ENCODE measurements around a stretch of chr6.

GRCh38 chr6:167421179-167421696, 96.4 kb downstream of the TTLL2 start:
- PRO-cap, result no peak

DNA sequence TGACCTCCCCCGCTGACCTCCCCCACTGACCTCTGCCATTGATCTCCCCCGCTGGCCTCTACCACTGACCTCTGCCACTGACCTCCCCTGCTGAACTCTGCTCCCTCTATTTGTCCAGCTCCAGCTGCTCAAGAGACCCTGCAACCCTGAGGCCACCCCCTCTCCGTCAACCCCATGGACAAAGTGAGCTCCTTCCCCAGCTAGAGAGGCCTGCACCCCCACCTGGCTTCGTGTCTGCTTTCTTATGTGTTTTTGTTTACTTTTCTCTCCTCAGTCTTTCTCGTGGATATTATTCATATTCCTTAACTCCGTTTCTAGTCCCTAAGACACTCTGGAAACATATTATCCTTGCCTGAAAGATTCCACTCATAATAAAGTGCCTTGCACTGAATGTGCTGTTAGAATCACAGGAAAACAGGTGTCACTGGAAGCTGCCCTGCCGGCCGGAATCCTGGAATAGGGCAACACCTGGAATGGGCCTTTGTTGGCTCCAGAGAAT, 91.0 kb upstream of the AFDN start:
- PRO-cap, result no peak

DNA sequence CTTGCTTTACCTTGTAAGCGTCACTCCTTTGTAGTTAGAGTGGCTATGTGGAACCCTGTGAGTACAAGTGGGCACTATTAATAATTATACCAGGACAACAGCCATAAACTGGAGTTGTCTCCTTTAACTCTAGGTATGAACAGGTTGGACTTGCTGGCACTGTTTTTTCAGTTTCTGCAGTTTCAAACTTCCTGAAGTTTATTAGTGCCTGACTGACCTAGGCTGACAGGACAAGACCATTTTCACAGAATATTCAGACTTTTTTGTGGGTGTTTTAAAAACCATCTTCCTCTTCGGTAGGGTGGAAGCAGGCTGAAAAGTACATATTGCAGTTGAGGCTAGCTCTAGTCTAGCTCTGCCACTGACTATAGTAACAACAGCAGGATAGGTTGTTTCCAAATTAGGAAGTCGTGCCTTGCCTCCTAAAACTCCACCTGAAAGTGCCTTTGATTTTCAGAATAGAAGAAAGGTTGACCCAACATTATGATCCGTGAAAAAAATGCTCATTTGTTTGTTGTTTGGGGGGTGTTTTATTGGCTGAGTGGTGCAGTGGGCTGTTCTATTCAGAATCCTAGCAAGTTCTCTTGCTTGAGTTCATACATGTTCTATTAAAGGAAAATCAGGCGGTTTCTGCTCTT, 6.3 kb downstream of the AFDN start:
- PRO-cap, result no peak

GRCh38 chr6:168315430-168316219, 4.0 kb downstream of the DACT2 start:
- PRO-cap, result no peak

GRCh38 chr6:168384386-168385065, 56.5 kb upstream of the SMOC2 start:
- PRO-cap, result unidirectional peak, plus-strand start at chr6:168384835

- PRO-cap, result no peak
Measured at GRCh38 chr6:168600900-168601594, 160.1 kb downstream of the SMOC2 start.

- PRO-cap, result no peak
Measured at GRCh38 chr6:168716064-168716680, 275.2 kb downstream of the SMOC2 start.

GRCh38 chr6:168877567-168878573, 375.8 kb downstream of the THBS2 start:
- PRO-cap, result no peak

DNA sequence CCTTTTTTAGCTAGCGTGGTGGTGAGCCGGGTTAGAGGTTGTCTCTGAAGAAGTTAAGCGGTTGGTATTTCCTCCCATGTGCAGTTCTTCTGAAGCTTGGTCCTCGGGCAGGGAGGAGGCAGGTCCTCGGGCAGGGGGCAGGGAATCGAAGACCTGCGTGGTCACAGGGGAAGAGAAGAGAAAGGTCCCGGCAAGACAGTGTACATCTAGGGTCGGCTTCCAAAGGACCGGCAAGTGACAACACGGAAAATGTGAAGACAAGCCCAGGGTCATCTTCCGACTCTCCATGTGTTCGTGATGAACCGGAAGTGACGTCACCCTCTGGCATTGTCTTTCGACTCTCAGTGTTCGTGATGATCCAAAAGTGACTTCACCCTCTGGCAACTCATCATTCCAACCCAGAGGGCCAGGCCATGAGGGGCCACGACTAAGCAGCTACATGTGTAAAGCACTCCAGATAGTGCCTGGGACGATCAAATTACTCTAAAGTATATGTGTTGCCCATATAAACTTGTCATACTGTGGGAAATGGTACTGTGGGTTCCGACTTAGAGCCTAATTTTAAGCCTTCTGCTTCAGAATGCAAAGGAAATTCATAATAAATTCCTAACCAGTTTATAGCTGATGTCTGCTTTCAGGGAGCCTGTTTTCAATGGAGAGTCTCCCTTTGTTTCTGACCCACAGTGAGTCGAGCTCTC, 290.7 kb downstream of the THBS2 start:
- PRO-cap, result no peak

DNA sequence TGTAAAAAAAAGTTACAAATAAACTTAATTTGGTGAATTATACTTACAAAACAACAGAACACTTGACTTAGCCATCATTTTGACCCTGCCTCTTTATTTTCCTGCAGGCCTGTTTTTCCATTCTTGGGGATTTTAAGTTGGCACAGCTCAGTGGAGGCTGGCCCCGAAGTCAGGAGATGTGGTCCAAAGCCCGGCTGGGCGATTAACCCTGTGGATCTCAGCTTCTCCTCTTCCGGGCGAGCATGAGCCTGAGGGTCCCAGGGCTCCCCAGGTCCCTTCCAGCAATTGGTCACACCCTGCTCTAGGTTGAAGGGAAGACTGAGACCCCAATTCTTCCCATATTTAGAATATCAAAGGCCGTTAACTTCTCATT, 2.3 kb downstream of the THBS2 start:
- PRO-cap, result no peak

- PRO-cap, result no peak
Measured at GRCh38 chr6:169454453-169454957, 200.9 kb upstream of the THBS2 start.

GRCh38 chr6:169653684-169654135, 48.1 kb downstream of the WDR27 start:
- PRO-cap, result no peak

GRCh38 chr6:169688984-169689677, 12.7 kb downstream of the WDR27 start:
- PRO-cap, result no peak

GRCh38 chr6:169707225-169708373, 5.7 kb downstream of the C6orf120 start:
- PRO-cap, result no peak

- PRO-cap, result bidirectional peak, plus-strand start at chr6:169723652, minus-strand start at chr6:169723529; bidirectional peak, plus-strand start at chr6:169724167, minus-strand start at chr6:169723998
Measured at GRCh38 chr6:169723234-169724045, 860 bp downstream of the PHF10 start.

DNA sequence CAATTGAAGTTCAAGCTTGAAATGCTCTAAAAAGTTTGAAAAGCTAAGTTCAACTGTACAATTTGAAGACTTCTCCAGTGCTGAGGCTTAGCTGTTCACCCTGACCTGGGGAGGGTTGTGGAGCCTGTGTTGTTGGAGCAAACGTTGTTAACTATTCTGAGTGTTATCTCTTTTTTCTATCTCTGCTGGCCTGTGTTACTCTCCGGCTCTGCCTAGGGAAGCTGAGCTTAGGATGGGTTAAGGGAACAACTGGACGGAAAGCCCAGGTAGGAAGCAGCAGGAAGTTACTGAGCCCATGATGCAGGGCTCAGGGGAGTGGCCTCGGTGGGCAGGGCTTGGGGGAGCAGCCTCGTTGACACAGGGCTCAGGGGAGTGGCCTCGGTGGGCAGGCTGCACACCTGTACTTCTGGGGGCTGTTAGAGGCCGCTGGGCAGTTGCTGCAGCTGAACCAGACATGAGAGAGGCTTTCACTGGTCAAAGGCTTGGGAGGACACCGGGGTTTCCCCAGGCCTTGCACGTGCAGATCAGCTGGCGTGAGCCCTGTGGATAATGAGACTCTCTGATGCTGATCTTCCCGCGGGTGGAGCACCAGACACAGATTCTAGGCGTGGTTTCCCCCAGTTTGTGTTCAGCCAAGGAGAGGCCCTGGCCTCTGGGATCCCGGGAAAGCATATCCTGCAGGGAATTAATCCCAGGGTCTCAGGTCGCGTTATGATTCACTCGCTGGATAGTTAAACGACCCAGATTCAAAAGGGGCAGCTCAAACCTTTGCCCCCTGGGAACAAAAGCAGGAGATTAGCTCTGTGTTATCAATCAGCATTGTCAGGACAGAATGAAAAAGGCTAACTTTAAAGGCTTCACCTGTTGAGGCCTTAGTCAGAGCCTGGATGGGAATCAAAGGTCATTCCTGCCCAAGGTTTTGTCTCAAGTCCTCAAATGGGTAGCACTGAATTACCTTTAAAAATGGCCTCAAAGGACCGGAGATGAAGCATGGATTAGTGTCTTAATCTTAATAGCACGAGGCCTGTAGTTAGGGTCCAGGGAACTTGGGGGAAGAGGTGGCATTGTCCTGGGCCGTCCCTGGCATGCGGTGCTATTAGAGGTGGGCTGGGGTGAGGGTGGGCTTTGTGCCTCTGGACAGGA, 59.1 kb downstream of the ERMARD start:
- PRO-cap, result no peak

DNA sequence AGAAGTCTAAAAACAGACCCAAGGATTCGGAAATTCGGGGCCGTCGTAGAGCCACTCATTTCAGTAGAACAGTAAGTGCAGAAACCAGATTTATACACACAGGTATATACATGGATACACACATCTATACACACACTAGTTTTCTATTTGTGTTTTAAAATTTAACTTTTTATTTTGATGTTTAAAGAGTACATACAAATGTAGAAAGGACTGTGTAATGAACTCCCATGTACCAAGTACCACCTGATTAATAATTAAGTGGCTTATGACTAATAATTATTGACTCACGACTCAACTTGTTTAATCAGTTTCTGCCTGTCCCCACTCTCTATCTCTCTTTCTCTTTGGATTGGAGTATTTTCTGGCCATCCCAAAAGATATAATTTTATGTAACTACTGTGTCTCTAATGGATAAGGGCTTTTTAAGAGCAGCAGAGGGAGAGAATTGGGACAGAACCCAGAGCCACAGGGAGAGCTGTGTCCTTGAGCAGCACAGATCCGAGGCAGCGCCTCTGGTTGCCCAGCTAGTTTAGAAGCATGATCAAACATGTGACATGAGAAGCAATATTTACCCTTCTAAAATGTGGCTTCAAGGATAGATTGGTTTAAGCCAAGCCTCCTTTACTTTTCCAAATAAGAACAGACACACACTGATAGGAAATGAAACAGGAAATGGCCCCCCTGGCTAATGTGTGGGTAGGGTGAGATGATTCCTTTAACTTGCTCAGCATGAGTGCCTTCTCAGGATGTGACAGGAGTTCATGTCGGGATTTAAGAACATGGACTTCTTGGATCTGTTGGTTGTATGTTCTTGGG, 80.9 kb downstream of the ERMARD start:
- PRO-cap, result no peak

GRCh38 chr6:169898855-169899526, 147.6 kb downstream of the ERMARD start:
- PRO-cap, result no peak

DNA sequence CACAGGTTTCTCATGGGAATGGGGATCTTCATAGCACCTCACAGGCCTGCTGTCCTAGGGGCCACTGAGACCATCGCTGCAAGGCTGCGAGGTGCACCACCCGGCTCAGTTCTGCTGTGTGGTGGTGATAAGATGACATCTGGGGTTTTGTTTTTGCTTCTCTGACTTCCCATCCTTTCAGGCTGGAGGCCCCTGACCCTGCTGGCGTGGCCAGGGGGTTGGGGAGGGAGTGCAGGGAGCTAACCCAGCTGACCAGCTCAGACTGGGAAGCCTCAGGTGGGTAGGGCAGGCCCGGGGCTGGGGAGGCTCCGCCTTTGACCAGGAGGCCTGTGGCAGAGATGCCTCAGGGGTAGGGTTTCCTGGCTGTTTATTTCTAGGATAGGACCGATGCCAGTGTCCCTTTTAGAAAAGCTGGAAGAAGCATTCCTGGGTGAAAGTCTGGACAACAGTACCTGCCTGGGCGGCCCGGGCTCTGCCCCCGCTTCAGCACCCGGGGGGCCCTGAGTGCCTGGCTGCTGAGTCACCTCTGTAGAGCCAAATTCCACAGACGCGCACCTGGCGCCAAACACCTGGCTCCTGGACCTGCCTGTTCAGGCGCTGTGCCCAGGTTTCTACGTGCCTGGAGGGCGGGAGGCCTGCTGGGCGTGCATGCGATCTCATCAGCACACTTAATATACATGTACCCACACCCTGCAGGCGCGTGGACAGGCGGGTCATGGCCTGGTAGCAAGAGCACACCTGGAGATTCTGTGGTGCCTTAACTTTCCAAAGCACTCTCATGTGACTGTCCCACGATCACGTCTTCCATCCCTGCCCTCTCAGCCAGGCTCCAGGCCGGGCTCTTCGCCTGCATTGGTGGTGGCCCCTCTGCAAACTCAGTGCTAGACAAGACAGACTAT, 264.6 kb downstream of the DLL1 start:
- PRO-cap, result no peak

DNA sequence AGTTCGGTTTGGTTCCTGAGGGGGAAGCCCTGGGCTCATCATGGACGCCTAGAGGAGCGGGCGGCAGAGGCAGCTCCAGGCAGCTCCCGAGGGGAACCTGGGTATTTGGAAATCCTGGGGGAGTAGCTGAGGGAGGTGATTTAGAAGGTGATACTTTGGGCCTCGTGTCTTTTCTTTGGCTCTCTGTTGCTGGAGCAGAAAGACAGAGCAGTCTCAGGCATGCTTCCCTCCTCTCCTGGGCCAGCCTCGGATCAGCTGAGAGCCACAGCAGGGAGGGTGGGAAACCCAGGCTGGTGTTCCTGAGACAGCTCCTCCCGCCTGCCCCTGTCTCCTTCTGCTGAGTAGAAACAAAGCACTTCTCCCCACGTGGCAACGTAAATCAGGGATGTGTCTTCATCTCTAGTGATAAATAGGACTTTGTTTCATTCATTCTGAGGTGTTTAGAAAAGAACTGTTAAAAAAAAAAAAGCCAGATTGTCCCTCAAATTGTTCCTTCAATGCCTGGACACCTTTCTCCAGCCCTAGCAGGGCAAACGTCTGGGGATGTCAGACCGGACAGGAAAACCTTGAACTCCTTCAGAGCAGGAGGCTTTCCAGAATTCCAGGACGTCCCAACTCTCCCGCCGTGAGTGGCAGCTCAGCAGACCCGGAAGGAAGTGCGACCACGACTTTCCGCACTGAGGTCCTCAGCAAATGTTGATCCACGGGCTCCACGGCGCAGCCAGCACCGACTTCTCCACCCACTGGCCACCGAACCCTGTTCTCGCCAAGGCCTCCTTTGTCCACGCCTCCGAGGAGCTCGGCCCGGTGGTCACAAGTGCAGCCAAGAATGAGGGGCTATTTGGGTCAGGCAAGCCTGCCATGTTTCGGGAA, 139.2 kb downstream of the DLL1 start:
- PRO-cap, result bidirectional peak, plus-strand start at position 696 of the sequence, minus-strand start at position 565 of the sequence

Measured in left ventricle myocardium (tissue), 1 donor.